Duodenum (tissue), 1 donor: ENCODE measurements around the genes SLC7A6, SMPD3 and TMED6.

DNA sequence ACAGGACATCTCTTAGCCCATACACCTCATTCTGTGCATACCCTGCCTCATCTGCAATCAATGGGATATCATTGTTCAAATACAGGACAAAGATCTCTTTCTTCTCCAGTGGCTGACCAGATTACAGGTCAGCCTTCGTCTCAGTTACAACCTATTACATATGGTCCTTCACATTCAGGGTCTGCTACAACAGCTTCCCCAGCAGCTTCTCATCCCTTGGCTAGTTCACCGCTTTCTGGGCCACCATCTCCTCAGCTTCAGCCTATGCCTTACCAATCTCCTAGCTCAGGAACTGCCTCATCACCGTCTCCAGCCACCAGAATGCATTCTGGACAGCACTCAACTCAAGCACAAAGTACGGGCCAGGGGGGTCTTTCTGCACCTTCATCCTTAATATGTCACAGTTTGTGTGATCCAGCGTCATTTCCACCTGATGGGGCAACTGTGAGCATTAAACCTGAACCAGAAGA, 44.6 kb downstream of the ESRP2 start:
- PRO-cap, result no peak

GRCh38 chr16:68264380-68265212, at the start of gene SLC7A6:
SLC7A6 (plus strand) TSS chr16:68264526.
- PRO-cap, result bidirectional peak, plus-strand start at chr16:68264579, minus-strand start at chr16:68264455

DNA sequence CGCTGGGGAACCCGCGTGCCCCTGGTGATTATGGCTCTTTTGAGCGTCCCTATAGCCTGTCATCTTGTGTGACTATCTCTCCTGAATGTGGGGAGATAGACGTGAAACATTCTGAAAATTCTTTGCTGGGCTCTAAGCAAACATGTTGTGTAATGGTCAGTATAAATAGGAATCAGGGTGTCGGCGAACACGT, 783 bp downstream of the SLC7A6 start:
- PRO-cap, result no peak

GRCh38 chr16:68345764-68346379, 35.1 kb downstream of the PRMT7 start:
- PRO-cap, result no peak

GRCh38 chr16:68448171-68449112, at the start of gene SMPD3:
SMPD3 (minus strand) TSS chr16:68448508.
- PRO-cap, result unidirectional peak, minus-strand start at chr16:68448508; bidirectional peak, plus-strand start at chr16:68448843, minus-strand start at chr16:68448543

DNA sequence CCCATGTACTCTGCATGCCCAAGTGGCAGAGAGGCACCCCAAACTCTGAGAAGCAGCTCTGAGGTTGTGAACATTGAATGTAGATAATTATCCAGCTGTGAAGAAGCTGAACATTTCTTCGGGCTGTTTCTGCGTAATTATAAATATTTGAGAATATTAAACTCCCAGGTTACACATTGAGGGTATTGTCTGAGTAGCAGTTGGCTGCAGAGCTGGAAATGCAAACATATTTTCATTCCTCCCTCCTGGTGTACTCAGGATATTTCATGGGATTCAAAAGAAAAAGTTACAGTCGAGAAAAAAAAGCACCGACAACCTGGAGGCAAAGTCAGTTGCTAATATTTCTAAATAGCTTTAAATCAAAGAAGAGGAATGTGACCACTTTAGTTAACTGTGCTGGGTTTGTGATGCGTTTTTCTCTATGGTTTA, 31.5 kb upstream of the ZFP90 start:
- PRO-cap, result no peak

DNA sequence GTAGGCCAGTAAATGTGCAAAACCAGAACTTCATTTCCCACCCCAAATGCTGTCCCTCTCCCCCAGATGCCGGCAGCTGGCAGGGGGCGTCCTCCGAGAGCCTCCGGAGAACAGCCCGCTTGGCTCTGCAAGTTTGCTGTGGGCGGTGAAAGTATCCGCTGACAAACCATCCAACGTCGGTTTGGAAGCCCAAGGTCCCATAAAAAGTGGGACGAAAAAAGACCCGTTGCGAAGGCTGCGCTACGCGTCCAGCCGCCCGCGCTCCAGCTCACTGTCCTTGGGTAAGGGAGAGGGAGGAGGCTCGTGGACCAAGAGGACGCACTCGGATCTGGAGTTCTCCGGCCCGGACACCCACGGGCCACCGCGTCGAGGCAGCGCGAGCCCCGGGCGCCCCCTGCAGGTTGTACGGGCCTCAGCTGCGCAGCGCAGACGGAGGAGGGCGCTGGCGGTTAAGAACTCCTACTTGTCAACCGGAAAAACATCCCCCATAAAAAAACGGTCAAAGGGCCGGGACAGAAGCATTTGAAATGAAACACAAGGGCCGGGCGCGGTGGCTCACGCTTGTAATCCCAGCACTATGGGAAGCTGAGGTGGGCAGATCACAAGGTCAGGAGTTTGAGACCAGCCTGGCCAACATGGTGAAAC, 29.0 kb upstream of the ZFP90 start:
- PRO-cap, result unidirectional peak, plus-strand start at position 288 of the sequence

DNA sequence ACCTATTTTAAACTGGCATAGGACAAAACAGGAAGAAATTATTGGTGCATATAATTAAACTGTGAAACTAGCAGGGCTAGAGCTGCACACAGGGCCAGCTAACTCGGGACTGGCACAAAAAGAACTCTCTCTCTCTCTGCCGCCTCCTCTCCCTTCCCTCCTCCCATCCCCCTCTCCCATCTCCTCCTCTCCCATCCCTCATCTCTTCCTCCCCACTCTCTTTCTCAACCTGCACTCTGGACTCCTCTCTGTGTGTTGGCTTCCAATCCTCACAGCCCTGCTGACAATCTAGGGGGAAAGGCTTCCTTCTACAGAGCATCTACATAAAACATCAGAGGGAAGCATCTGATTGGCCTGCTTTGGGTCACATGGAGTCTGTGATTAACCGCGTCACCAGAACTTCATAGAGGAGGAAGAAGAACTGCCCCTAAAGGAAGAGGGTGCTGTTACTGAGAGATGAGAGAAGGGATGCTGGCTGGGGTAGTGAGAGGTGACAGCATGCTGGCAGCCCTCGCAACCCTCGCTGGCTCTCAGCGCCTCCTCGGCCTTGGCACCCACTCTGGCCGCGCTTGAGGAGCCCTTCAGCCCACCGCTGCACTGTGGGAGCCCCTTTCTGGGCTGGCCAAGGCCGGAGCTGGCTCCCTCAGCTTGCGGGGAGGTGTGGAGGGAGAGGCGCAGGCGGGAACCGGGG, 12.9 kb upstream of the ZFP90 start:
- PRO-cap, result no peak

DNA sequence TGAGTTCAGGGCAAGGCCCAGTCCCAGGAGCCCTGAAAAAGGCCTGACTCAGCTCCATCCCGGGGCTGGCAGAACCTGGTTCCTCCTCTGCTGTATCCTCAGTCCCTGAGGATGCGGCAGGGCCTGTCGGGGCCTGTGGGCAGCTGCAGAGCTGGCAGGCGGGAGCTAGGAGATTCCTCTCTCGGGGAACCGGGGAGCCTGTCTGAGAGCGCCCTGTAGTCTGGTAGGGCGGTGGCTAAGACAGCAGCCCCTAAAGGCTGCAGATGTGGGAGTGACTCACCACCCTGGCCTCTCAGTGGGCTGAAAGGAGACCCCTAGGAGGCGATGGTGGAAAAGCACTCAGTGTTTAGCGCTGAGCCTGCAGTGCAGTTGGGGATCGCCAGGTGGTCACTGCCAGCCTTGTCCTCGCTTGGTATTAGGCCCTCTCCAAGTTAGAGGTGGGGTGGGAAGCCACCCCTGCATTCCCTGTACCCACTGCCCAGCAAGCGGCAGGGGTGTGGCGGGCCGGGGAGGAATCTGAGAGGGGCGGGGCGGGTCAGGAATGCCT, 29.7 kb upstream of the CDH1 start:
- PRO-cap, result no peak

- PRO-cap, result unidirectional peak, plus-strand start at chr16:69032034
Measured at GRCh38 chr16:69031800-69032252, 73.6 kb upstream of the HAS3 start.

DNA sequence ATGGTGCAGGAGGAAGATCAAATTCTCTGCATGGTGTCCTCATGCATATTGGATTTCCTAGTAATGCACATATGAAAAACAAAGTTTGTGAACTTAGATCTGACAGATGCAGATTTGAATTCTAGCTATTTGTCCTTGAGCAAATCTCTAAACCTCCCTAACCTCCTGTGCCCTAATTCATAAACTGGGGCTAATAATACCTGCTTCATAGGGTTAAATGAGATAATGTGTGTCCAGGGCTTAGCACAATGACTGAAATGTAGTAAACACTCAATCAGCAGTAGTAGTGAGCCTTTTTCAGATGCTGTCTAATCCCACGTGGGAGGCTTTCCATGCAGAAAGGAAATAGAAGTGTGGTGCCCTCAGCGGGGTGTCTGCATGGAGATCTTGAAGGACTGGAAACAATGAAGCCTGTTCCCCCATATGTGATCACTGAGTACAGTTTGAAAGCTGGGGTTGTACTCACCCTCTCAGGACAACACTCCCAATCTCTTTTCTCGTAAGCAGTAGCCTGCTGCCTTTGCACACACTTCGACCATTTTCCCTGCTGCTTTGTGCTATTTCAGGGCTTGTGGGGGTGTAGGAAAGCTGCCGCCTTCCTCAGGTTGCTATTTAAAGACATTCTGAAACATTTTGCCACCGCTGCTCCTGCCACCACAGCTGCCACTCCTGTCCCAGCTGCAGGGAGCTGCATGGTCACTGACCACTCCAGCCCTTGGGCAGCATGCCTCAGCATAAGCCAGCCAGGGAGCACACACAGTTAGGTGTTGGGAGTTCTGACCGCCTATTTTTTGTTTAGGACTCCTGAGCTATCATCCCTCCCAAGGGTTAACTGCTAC, 40.7 kb upstream of the HAS3 start:
- PRO-cap, result no peak

DNA sequence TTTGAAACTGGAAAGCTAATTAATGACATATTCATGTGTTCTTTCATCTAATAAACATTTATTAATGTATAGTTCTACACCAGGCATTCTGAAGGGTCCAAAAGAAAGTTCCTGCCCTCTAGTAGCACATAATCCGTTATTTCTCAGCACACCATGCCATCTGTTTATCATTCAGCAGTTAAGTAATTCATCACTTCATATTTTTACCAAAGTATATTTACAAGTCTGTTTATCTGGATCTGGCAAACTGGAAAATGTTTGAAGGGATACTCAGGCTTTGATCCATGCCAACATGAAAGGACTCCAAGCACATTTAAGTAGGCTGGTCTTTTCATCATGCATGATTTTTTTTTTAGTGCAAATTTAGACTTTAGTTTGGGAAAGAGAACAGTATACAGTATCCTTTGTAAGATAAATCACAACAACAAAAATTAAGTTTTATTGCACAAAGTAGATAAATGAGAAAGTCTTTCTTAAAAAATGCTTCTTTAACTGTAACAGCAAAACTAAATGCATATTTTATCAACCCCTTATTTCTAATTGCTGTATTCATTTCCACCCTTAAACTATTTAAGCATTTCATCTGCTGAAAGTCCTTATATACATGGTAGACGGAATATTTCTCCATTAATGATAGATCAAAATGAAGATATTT, 4.0 kb upstream of the VPS4A start:
- PRO-cap, result no peak

- PRO-cap, result no peak
Measured at GRCh38 chr16:69328969-69329794, 1.2 kb downstream of the PDF start.

- PRO-cap, result no peak
Measured at GRCh38 chr16:69343153-69343568, 3.6 kb downstream of the NIP7 start.

DNA sequence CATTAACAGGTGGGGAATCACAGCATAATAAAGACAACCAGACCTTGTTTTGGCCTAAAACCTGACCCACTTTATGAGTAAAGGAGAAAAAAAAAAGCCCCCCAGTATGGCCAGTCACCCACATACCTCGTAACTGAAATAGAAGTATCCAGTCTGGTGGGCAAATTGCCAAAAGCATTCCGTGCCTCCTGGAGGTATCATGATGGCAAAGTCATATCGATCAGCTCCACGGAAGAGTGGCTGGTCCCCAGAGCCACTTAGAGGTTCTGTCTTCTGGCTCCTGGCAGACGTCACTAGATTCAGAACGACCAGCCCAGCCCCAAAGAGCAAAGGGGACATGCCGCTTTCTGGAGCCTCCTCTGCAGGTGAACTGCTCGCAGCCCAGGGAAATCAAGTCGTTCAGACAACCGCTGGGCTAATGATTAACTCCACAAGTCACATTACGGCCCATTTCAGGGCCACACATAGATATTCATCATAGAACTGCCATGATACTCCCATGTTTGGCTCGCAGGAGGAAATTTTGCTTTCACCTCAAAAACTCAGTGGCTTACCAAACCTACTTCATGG, at the start of gene TMED6:
TMED6 (minus strand) TSS at position 372 of the 570 bp plus-strand sequence.
- PRO-cap, result unidirectional peak, minus-strand start at position 268 of the sequence; unidirectional peak, minus-strand start at position 295 of the sequence; unidirectional peak, minus-strand start at position 372 of the sequence

DNA sequence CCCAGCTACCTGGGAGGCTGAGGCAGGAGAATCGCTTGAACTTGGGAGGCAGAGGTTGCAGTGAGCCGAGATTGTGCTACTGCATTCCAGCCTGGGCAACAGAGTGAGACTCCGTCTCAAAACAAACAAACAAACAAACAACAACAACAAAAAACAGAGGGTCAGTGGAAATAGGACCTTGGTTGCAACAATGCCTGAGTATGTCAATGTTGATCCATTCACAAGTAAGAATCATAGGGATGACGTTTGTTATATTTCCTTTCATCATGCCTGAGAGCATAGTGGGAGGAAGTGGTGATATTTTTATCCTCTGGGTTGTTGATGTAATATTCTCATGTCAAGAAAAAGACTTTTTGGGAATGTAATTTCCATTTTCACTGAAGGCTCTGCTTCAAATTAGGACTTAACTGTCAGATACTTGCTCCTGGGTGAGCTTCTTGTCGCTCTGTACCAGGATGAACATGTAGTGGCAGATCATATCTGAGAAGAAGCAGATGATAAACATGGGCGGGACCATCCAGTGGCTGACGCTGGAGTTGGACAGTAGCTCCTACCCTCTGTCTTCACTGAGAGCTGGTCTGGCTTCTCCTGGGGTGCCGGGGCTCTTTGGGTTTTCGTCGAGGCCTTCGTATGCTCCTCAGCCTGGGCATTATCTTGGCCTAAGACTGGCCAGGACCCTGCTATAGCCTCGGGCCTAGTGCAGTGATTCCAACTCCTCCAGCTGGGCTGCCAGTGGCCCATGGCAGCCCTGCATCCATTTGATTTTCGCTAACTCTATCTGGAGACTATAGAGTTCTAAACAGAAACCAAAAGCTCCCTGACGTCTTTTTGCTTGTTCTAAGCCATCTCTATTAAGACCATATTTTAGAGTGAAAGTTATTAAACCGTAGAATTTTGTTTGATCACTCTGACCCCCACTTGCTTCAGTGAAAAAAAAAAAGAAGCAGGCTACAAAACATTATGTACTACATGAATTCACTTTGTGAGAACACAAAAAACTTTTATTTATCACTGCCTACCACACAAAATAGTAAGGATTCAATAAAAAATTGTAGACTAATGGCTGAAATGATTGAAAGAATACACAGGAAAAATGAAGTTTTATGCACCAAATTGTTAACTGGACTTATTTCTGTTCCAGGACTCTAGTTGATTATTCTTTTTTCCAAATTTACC, 19.7 kb downstream of the CYB5B start:
- PRO-cap, result no peak

DNA sequence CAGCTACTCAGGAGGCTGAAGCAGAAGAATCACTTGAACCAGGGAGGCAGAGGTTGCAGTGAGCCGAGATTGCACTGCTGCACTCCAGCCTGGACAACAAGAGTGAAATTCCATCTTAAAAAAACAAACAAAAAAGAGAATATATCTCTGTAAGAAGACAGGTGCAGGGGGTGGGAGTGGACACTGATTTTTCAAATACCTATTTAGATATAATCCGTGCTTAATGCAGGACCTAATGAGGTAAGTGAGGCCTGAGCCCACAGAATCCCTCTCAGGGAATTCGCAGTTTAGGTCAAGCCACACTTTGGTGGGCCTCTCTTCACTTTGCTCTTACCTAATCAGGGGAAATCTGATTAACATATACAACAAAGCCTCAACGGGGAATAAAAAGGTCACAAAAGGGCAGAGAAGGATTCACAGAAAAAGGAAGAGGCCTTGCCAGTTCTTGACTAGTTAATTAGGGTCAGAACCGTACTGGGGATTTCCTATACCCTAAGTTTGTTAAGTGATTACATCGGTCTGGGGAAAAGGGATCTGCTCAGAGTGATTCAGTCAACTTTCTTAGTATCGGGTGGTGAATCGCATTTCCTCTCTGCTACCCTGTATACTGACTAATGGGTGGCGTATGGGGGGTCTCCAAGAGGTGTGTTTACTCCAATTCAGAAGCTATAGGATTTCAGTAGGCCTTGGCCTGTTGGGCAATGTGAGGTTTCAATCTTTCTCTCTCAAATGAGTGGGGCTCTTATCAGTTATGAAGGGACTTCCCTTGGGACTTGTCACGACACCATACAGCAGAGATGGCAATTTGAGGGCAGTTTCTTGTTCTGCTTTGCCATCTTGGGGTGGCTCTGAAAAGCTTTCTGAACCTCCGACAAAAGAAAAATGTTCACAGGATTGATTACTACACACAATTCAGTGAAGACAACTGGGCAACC, 1.9 kb upstream of the NFAT5 start:
- PRO-cap, result no peak

- PRO-cap, result no peak
Measured at GRCh38 chr16:69595754-69596245, 30.0 kb downstream of the NFAT5 start.

- PRO-cap, result no peak
Measured at GRCh38 chr16:69629139-69629759, 63.5 kb downstream of the NFAT5 start.

DNA sequence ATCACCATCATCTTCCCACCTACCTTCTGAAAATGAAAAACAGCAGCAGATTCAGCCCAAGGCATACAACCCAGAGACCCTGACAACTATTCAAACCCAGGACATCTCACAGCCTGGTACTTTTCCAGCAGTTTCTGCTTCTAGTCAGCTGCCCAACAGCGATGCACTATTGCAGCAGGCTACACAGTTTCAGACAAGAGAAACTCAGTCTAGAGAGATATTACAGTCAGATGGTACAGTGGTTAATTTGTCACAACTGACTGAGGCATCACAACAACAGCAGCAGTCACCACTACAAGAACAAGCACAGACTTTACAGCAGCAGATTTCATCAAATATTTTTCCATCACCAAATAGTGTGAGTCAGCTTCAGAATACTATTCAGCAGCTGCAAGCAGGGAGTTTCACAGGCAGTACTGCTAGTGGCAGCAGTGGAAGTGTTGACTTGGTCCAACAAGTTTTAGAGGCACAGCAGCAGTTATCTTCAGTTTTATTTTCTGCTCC, 34.5 kb downstream of the NQO1 start:
- PRO-cap, result no peak